Mesenteric fat pad (tissue), 1 donor: ENCODE results near the gene EPSTI1.

DNA sequence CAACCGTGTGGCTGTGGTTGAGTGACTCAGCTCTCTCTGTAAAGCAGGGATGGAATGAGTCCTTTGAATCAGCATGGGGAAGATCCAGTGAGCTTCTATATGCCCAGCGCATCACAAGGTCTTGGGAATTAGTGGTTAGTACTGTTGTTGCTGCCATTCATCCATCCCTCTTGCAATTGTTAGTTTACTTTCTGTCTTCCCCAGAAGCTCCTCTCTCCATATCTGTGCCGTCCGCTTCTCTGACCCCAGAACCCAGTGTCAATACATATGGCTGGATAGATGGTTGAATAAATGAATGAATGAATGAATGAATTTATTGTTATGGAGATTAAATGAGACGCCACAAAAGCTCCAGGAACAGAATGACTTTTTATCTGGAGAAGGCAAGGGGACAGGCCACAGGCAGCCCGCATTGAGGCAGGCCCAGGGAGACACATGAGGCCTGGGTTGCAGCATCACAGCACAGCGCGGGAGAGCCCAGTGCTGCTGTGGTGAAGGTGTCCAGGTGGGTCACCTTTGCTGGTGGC, 89.2 kb downstream of the RGCC start:
- PRO-cap = no peak

DNA sequence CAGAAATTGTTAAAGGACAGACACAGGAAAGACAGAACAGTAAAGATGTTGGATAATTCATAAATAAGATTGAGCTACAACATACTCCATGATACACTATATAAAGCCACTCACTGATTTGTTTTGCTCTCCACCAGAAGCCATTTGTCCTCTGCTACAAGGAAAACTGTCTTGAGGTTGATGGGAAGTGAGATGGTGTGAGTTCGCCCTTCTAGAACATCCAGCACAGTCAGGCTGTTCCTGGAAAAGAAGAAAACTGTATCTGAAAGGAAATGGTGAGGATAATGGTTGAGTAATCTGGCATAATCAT, 233.8 kb downstream of the RGCC start:
- PRO-cap = no peak

- PRO-cap = no peak
These were observed 84.1 kb downstream of the VWA8 start for GRCh38 chr13:41876725-41877213.

DNA sequence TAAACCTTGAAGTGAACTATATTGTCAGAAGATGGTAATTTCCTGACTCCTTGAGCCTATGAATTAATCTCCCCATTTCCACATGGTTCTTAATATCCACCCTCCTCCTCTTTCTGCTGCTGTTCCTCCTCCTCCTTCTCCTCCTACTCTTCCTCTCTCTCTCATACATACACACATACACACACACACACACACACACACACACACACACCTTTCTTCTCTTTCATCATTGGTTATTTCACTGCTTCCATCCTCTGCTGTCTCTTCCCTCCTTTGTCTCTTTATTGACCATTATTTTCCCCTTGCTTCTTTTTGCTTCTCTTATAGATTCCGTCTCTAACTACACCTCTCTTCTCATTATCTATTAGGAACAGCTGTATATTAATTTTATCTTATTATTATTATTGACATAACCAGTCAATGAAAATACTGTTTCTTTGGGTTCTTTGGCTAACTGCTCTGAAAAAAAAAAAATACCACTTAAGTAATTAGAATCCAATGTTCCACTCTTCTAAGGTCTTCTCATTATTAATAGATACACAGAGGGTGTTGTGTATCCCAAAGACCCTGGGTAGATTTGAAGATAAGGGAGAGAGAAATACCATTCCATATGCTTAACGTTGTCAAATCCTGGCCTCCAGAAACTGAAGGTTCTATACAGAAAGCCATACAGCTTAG, 81.6 kb downstream of the VWA8 start:
- PRO-cap = no peak

DNA sequence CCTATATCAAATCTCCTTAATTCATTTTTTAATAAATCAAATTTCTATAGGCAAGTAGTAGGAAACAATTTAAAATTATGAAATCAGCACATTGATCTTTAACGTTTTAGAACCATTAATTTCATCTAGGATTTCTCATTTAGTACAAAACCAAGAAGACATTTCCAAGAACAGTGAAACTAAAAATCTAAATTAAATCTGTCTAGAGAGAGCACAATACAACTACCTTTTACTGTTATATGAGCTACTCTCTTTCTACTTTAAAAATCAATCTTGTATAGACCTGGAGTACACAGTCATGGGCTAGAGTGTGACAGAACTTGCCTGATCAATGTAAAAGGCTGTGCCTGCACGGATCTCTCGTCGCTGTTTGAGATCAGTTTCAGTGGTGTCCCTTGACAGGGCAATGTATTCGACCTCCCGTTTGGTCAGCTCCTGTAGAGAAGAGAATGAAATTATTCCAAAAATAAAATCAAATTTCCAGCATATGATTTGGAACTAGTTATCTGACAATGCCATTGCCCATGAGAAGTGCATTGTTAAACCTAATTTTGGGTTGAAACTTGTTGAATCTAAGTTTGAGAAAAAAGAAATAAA, 53.5 kb downstream of the VWA8 start:
- PRO-cap = no peak

GRCh38 chr13:41938980-41939364, 21.9 kb downstream of the VWA8 start:
- PRO-cap = no peak

GRCh38 chr13:42012105-42012486, 36.4 kb upstream of the DGKH start:
- PRO-cap = no peak

- PRO-cap = no peak
These were observed 35.0 kb downstream of the DGKH start for GRCh38 chr13:42083337-42083985.

DNA sequence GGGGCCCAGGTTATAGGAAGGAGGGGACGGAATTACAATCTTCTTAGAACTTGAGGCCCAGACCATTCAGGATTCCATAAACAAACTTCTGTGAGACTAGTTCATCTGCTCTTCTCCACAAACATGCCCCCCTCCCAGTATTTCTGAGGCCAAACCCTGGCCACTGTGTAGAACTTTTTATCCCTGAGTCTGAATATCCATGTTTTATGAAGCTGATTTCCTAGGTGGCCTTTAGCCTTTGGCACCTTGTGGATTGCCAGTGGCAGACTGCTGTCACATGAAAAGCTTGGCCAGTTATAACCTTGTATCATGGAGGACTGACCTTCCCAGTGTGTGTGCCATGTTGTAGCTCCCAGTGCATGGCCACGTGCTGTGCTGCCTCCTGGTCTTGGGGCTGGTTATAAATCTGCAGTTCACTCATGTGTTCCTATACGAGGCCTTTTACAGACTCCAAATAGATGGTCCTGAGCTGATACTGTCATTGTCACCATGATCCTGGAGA, 91.6 kb downstream of the DGKH start:
- PRO-cap = no peak

GRCh38 chr13:42272575-42272779, 525 bp downstream of the AKAP11 start:
- PRO-cap = no peak

DNA sequence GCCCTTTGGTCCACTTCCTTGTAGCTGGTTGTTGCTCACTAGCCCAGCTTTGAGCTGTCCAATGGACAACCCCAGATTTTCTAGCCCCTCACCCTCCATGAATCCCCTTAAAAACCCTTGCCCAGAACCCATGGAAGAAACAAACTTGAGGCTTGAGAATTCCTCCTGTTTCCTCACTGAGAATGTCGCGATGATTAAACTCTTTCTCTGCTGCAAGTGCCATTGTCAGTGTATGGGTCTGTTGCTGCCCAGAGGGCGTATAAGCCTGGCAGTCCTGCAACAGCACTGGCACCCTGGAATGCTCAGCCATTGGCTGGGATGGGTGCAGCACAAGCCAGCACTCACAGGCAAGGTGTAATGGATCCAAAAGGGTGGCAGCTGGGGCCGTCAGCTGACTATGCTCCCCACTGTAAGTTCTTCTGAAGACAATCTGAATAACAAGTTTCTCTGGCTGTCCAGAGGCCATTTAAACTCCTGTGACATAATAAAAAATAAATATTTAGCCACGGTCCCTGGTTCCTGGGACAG, 6.2 kb downstream of the EPSTI1 start:
- PRO-cap = no peak

DNA sequence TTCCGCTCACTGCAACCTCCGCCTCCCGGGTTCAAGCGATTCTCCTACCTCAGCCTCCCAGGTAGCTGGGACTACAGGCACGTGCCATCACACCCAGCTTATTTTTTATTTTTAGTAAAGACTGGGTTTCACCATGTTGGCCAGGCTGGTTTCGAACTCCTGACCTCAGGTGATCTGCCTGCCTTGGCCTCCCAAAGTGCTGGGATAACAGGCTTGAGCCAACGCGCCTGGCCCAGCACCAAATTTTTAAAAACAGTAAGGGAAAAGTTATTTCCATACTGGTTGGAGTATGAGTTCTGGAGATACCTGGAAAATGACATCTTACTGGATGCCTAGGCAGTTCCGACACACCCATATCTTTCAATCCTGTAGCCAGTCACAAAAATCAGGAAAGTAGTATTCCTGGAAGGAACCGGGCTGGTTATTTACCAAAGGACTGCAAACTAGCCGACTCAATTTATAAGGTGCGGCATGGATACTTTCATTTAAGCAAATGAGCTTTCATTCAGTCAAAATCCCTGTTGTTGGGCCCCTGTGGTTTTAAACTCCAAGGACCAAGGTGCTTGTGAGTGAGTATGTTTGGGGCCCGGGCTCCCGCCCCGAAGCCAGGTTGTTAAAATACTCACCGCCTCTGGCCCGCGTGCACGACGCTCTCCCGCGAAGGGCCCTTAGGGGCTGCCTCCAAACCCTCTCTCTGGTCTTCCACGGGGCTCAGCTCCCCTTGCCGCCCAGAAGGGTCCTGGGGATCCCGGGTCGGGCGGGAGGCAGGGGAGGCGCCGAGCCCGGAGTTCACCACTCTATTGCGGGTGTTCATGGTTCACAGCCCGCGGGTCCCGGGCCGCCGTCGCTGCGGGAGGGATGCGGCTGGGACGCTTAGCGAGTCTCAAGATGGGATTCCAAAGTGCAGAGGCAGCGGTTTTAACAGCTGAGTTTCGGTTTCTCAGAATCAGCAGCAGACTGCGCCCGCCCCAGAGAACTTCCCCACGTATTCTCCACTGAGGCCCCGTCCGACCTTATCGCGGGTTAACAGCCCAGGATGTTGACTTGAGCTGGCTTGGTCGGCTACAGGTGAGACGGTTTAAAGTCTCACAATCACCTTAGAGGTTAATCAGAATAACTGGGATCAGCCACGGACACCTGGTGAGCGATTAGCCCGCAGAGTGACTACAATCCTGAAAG, at the start of gene EPSTI1:
Gene EPSTI1 (minus strand): TSS at position 890 of the 1,179 bp plus-strand sequence.
- PRO-cap = bidirectional peak, plus-strand start at position 955 of the sequence, minus-strand start at position 898 of the sequence

- PRO-cap = no peak
These were observed 34.8 kb downstream of the DNAJC15 start for GRCh38 chr13:43058056-43058723.

- PRO-cap = no peak
These were observed 379.6 kb downstream of the ENOX1 start for GRCh38 chr13:43407072-43407583.

DNA sequence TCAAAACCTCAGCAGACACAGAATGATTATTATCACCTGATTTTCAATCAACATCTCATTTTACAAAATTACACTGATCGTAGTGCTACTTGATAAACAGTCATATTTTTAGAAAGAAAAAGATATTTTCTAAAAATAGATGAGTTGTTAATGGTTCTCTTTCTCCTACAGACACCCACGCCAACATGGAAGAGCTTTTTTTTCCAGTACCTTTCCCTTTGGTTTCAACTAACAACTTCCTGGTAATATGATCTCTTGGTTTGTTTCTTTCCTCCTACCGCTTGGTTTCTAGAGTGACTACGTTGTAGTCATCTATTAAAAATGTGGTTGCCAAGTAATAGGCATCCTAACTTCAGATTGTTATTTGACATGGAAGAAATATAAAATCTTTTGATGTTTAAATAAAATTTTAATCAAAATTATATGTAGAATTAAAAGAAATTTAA, 92.3 kb downstream of the SMIM2 start:
- PRO-cap = no peak

DNA sequence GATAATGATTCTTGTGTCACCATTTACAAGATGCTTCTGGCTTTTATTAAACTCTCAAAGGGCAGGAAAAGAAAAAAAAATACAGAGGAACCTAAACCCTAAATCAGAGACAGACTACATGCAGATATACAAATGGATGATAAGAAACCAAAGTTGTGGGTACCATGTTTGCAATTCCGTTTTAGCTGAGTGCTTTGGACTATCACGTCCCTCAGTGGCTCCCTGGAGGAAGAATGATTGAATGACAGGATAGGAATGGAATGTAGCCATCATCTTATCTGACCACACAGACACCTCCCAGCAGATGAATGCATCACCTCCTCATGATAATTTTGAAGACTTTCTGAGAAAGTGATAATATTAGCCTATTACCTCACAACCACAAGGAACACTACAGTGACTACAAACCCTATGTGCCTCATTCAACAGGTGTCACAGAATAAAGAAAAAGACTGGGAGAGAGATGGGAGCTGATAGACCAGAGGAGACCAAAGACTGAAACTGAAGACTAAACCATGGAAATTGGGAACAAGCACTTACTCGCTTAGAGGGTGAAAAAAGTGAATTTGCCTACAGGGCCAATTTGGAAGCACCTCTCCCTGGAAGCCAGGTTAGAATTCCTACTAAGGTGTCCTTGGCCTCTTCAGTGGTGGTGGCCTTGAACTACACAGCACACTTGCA, 17.8 kb downstream of the SMIM2 start:
- PRO-cap = no peak

DNA sequence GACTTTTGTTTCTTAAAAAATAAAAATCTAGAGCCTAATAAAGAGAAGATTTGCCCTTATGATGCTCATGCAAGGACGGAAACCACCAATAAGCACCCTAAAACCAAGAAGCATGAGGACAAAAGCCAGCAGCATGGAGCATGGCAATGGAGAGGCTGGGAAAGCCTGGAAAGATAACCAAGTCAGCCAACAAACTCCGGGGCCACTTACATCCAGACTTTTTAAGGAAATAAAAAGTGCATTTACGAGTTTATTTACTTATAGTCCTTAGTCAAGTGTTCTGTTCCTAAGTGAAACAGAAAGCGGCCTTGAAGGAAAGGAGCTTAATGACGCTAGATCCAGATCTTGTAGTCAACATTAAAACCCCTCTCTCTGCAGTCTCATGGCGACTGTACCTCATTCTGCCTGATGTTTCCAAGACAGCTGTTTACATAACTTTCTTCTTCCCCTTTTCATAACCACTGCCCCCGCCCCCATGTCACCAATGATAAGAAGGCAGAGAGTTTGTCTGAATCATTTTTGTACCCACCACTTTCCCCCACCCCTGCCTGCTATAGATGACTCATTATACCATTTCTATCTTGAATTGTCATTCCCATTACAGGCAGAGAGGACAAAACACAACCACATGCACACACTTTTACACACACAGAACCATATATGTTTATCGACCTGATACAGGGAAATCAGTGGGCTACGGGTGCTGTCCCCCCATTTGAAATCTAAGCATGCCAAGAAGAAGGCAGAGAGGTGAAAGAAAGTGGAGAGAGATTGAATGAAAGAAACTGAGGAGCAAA, 97.9 kb upstream of the SMIM2 start:
- PRO-cap = no peak

GRCh38 chr13:44274756-44275362, 98.8 kb upstream of the SERP2 start:
- PRO-cap = no peak

GRCh38 chr13:44313441-44314166, 60.0 kb upstream of the SERP2 start:
- PRO-cap = no peak

DNA sequence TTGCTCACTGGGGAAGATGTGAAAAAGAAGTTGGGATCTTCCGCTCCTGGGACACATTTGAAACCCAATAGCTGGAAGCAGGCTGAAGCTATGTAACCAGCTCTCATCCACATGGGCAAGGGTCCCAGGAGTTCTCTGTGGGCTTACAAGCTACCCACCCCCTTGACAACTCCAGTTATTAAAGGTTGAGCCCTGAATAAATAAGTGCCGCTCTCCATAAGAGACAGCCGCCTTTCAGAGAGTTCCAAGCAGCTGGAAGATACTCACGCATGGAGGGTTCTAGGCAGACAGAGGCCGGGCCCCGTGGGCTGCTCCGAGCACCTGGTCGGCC, 22.9 kb downstream of the SERP2 start:
- PRO-cap = no peak